Frontal cortex (tissue), 2 donors: Measurements from ENCODE around the genes PROS1, OR5H2, OR5K3, CPOX and COL8A1.

DNA sequence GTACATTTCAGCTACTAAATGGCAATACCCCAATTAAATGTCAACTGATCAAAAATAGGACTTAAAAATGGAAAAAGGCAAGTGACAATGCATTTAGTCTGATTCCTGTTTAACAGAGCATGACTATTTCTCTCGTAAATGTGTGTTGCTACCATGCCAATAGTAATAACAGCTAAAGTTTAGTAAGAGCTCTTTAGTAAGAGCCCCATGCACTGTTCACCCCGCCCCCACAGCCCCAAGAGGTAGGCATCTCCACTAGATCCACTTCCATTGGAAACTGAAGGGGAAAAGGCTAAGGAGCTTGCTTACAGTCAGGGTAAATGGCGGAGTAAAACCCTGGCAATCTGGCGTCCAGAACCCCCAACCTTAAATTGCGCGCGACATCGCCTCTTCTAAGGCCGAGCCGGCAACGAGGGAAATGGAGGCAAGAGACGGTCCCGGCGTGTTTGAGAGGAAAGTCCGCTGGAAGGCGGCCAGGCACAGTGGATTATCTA lies 721 bp upstream of the C3orf38 start:
- RAMPAGE, long total RNA, result no peak

DNA sequence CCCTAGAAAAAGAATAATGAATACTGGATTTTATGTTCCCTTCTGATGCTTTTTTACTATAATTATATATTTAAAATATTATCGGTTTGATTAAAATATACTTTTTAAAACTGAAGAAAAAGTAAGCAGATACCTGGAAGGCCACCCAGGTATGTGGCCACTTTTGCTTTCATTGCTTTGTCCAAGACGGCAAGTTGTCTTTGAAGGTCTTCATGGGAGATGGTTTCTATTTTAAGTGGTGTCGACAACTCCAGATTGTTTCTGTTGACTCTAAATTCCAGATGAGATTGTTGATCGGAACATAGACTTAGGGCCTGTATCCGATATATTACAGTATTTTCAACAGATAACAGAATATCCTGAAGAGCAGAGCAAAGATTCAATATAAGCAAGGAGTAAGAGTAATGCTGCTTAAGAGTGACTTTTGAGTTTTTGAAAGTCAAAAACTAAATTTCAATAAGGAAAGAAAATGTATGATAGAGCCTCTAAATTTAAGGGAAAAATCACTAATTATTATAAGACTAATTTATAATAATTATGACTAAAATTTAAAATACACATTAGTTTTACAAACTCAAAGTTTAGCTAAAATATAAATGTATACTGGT lies 96.8 kb downstream of the PROS1 start:
- RAMPAGE, long total RNA, result no peak

- RAMPAGE, long total RNA, result no peak
Measured at GRCh38 chr3:93973423-93974460, at the start of gene PROS1. PROS1 (minus strand) TSS chr3:93973896.

DNA sequence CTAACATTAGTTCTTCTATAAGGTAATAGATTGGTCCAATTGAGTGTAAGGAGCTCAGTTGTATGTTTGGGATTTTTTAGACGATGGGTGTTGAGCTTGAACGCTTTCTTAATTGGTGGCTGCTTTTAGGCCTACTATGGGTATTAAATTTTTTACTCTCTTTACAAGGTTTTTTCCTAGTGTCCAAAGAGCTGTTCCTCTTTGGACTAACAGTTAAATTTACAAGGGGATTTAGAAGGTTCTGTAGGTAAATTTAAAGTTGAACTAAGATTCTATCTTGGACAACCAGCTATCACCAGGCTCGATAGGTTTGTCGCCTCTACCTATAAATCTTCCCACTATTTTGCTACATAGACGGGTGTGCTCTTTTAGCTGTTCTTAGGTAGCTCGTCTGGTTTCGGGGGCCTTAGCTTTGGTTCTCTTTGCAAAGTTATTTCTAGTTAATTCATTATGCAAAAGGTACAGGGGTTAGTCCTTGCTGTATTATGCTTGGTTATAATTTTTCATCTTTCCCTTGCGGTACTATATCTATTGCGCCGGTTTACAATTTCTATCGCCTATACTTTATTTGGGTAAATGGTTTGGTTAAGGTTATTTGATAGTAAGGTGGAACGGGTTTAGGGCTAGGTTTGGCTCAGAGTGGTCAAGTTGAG lies 196.7 kb upstream of the EPHA6 start:
- RAMPAGE, long total RNA, result no peak

GRCh38 chr3:97592450-97592906 lies 172.1 kb upstream of the ARL6 start:
- RAMPAGE, long total RNA, result no peak

- RAMPAGE, long total RNA, result no peak
Measured at GRCh38 chr3:97874303-97875066, 52.7 kb downstream of the CRYBG3 start.

GRCh38 chr3:98282188-98282689 lies at the start of gene OR5H2:
OR5H2 (plus strand) TSS chr3:98282505.
- RAMPAGE, long total RNA, result no peak

GRCh38 chr3:98325010-98325676 lies 28.5 kb upstream of the OR5K4 start:
- RAMPAGE, long total RNA, result no peak

GRCh38 chr3:98390235-98390888 lies at the start of gene OR5K3:
OR5K3 (plus strand) TSS chr3:98390666.
- RAMPAGE, long total RNA, result no peak

DNA sequence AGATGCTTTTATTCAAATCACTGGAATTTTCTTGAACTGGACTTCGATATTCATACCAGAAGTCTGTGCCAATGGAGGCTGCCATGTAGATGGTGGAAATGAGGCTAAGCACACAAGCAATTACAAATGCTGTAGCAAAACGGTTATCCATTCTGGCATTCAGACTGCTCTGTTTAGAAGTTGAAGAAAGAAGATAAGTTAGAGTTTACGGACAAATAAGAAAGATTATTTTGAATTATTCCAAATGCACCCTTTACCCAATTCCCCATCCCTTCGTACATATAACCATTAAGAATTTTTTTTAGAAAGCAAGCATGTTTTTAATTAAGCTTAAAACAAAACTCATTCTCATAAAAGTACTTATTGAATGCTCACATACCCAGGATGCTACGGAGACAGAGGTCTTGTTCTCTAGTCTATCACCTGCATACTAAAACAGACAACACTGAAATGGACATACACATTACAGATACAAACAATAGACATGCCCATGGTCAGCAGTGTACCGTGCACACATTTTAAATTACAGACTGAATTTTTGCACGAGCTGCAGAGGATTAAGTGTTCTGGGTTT lies 1.3 kb downstream of the CLDND1 start:
- RAMPAGE, long total RNA, result no peak

DNA sequence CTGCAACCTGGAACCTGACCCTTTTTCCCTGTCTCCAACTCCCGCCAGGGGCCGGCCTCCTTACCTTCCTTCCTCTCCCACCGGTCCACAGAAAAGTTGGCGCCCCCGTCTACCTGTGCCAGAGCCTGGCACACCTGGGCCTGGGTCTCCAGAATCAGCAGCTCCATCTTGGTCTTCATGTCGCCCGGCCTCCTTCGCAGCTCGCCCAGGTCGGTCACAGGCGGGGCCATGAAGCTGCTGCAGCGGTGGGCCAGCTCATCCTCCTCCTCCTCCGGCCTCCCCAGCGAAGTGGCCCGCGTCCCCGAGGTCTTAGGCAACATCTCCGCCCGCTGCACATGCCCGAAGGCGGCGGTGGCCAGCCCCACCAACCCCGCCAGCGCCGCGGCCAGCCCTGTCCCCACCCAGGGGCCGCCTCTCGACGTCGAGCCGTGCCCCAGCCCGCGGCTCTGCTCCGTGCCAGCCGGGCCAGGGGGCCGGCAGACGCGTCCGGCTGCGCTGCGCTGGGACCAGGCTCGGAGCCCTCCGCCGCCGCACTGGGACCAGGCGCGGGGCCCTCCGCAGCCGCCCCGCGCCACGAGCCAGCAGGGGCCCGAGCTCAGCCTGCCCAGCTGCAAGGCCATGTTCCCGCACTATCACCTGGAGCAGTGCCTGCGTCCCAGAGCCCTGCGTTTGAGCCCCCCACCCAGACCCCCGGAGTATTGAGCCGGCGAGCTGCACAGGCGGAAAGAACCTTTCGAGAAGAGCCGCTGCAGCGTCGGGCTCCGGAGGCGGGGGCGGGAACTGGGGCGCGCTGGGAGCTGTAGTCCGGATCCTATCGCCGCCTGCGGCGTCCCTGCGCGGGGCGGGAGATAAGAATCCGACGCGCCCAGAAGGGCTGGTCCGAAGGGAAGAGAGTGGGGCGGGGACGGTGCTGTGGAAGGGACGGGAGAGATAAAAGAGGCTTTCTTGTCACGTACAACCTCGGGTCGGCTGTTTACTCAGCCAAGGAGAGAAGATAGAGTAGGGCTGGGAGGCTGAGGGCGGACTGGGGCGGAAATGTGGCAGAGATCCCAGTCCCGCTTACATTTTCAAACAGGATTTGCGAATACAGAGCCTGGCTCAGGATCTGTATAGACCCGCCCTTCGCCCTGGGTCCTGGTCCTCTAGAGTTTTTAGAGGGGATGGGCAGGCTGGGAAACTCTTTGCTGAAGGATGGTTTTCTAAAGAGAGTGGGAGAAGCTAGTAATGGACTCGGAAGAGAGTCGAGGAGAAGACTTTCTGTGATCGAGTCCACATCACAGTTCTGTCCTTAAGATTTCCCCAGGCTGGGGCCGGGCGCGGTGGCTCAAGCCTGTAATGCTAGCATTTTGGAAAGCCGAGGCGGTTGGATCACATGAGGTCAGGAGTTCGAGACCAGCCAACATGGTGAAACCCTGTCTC lies at the start of gene CPOX:
CPOX (minus strand) TSS at position 727 of the 1,419 bp plus-strand sequence.
- RAMPAGE, long total RNA, result no peak

- RAMPAGE, long total RNA, result no peak
Measured at GRCh38 chr3:98845359-98846138, 55.9 kb downstream of the DCBLD2 start.

GRCh38 chr3:99638182-99638947 lies at the start of gene COL8A1:
COL8A1 (plus strand) TSS chr3:99638594.
- RAMPAGE, long total RNA, result no peak

GRCh38 chr3:99794242-99795064 lies 23.2 kb upstream of the CMSS1 start:
- RAMPAGE, long total RNA, result no peak

GRCh38 chr3:100073332-100073878 lies 40.9 kb downstream of the FILIP1L start:
- RAMPAGE, long total RNA, result no peak

DNA sequence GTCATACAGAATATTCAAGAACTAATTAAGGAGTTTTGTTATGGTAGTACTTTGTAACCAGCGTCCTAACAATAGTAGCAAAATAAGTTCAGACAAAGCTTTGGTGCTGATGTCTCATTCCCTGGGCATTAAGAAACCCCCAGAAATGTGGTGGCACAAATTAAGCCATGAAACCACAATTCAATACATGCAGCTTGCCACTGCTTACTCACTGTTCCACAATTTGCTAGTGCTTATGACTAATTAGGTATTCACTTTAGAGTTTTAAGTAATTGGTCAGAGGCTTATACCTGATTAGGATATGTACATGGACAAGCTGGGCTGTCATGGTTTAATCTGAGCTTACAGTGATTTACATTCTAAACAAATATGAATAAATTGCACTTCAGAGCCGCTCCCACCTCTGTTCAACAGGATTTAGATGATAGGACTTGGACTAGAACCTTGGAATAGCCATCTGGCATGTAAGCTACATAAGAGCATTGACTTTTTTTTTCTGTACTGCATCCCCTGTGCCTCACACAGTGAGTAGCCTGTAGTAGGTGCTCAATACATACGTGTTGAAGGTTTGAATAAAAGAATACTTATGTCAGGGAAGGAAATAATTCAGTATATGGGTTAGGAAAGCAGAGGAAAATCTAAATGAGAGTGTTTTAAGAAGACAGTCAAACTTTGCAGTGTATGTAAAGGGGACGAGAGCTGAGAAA lies 9.0 kb downstream of the TBC1D23 start:
- RAMPAGE, long total RNA, result no peak

GRCh38 chr3:100735346-100736119 lies 26.2 kb downstream of the TFG start:
- RAMPAGE, long total RNA, result no peak

DNA sequence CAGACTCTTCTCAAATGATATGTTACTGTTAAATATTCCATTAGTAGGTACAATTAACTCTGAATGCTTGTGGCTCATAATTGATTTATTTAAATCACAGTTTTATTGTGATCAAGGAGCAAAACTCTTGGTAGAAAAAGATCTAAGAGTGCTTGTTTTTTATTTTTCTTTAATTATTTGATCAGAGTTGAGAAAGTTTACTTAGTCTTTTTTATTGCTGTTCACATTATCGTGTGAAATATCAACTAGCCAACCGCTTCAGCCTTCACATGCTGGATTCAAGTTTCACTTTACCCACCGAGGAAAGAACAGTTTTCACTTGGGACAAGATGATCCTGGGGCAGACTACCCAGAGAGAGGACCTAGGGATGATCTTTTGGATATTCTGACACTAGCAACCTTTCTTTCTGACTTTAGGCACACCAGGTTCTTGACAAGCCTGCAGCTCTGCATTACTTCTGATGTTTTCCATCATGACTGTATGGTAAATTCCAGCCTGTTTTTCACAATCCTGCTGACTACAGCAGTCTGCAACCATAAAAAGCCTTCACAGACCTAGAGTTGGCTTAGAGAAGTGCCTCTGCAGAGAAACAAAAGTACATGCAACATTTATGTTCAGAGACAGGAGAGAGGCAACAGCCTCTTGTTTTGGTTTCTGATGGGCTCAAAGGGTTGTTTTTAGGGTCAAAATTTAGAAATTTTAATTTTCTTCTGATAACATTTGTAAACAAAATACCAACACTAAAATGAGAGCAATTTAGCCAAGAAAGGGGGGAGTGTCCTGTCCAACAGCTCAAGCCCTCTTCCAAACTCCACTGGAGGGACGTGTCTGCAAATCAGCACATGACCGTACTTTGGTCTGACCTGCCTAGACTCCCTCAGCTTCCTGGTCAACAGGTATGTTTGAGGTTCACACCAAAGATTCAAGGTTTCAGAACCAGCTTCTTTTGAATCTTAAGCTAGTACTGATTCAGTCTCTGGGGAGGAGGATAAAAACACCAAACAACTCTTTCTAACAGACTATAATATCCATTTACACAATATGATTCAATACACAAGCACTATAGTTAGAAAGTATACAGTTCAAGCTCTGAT lies 904 bp downstream of the ABI3BP start:
- RAMPAGE, long total RNA, result no peak

DNA sequence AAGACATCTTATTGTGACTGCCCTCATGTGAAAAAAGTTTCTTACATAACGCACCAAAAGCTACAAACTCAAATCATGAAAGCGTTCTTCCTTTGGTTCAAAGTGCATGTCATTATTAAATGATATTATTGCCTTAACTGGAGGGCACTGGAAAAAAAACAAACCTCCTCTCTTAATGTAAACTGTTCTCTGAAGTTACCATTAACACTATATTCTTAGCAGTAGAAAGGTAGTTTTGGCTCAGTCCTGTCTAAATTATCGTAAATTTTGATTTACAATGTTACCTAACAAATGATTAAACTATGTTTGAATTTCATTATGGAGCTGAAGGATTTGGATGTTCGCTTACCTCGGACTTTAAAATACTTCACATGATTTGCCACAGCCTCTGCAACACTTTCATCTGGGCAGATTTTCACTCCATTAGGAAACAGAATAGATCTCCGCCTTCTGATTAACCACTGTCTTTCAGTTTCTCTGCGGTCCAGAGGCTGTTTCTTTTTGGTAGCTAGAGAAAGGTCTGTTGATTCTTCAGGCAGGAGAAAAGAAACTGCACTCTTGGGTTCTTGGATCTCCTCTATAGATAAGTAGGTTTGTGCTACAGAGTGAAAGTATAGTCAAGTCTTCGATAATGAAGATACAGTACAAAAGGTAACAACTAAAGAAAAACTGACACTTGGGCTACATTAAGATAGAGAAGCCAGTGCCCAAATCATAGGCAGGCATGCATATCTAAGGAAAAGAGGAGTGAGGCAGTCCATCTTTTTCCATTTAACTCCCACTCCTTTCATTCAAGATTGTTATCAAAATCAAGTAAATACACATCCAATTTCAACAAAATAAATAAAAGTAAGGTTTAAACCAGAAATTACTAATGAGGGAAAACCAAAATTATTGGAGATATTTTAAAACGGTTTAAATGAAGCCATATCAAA lies 873 bp downstream of the IMPG2 start:
- RAMPAGE, long total RNA, result no peak

GRCh38 chr3:101430773-101431282 lies 82.2 kb downstream of the SENP7 start:
- RAMPAGE, long total RNA, result no peak